Placental pericyte (primary cell): Measurements from ENCODE around the gene GRAMD1B.

DNA sequence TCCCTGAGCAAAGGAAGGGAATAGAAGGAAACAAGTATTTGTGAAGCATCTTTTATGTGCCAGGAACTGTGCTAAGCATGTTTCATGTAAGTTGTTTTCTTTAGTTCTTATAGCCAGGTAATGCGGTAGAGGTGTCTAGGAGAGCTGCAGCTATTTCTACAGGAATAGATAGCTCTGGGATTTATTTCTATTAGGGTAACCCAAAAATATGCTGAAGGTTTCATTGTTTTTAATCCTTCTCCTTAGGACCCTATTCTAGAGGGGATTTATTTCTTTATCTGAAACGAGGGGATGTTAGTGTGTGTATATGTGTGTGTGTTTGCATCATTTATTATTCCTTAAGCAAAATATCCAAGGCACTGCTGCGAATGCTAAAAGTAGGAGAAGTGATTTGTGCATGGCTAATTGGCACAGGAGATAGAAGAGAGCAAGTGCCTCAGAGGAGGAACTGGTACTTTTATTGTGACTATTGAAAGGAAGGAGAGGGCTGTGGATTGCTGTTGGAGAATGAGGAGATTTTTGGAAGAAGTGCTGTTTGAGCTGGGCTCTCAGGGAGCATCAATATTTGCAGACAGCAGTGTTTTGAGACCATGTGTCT lies 93.5 kb downstream of the SORL1 start:
- CAGE, long polyA plus RNA = no peak

GRCh38 chr11:121655331-121656209 lies 203.5 kb downstream of the SORL1 start:
- CAGE, long polyA plus RNA = no peak

- CAGE, long polyA plus RNA = no peak
These were observed 209.6 kb downstream of the SORL1 start for GRCh38 chr11:121661776-121662086.

- CAGE, long polyA plus RNA = no peak
These were observed 286.8 kb downstream of the BLID start for GRCh38 chr11:121829053-121829825.

- CAGE, long polyA plus RNA = no peak
These were observed 185.4 kb downstream of the BLID start for GRCh38 chr11:121930675-121930925.

GRCh38 chr11:122439853-122440841 lies 215.4 kb upstream of the UBASH3B start:
- CAGE, long polyA plus RNA = no peak

GRCh38 chr11:122580531-122580851 lies 75.0 kb upstream of the UBASH3B start:
- CAGE, long polyA plus RNA = no peak

DNA sequence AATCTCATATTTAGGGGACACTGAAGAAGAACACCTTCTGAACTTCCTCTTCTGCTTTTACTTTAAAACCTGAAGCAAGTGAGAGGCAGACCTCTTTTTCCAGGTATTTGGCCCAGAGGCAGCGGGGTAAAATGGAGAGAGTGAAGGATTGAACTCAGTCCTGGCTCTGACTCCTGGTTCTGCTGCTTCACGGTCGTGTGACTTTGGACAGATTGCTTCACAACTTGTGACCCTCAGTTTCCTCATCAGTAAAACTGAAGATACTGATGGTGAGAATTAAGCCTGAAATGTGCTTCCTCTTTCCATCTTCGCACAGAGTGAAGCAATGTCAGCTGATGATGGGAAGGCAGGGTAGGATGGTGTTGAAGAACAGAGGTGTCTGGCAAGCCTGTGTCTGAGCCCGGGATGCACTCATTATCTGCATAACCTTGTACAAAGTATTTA lies 58.9 kb downstream of the UBASH3B start:
- CAGE, long polyA plus RNA = no peak

DNA sequence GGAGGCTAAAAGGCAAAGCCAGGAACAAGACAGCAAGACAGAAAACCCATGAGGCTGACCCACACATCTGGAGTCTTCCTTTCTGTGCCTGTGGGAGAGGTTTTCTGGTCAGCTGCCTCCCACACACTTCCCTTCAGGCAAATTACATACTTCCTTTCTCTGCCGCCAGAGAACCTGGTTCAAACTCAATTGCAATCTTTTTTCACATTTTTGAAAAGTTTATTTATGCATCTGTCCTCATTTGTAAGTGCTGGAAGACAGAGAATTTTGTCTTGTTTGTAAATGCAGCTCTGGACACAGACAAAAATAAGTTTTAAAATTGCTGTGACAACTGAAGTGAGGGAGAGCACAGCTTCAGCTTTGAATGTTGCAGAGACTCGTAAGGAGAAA lies 29.7 kb upstream of the CRTAM start:
- CAGE, long polyA plus RNA = no peak

DNA sequence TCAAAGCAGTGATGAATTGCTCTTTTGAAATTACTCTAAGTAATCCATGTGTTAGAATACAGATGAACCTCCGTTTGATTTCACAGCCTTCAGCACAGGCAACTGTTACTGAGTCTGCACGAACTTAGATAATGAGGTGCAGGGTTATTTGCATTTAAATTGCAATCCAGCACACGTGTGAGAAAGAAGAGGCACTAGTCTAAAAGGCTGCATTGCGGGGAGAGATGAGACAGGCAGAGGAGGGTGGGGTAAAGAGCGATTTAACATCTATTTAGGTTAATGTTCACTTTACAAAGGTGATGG lies 24.9 kb upstream of the CRTAM start:
- CAGE, long polyA plus RNA = no peak

DNA sequence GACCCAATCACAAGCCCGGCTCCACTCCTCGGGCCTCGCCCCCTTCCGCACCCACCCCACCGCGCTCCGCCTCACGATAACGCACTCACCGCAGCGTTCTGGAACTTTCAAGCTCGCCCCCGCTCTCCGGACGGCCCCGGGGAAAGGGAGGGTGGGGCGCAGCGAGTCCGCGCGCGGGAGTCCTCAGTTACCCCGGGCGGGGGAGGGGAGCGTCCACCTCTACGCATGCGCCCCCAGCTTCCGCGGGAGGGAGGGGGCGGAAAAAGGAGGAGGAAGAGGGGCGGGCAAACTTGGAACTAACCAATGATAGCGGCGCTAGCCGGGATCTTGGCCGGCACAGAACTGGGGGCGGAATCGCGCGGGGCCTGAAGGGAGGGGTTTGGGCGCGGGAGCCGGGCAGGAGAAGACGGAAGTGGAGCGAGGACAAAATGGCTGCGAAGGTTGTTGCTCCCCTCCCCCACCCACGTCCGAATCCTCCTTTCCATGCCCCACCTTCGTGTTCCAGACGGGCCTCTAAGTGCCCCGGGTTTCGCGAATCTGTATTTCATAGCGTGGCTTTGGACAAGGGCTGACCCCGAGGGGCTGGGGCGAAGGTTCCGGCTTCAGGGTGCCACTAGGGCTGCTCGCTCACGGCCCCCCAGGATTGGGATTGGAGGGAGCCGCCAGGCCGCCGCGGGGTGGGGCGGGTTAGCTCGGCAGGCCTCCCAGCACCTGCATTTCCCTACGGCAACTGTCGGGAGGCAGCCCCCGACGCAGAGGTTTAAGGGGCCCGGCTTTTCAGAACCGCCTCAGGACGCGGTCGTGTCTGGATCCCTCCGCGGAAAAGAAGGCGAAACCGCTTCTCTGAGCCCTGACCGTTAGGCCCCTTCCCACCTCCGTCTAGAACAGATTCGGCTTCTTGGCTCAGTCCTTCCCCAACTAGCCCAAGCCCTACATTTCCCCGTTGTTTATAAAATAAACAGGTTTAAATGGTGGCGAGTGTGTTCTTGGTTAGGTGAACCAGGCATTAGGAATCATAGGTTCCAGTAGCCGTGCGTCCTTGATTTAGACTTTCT lies 649 bp upstream of the HSPA8 start:
- CAGE, long polyA plus RNA = no peak

DNA sequence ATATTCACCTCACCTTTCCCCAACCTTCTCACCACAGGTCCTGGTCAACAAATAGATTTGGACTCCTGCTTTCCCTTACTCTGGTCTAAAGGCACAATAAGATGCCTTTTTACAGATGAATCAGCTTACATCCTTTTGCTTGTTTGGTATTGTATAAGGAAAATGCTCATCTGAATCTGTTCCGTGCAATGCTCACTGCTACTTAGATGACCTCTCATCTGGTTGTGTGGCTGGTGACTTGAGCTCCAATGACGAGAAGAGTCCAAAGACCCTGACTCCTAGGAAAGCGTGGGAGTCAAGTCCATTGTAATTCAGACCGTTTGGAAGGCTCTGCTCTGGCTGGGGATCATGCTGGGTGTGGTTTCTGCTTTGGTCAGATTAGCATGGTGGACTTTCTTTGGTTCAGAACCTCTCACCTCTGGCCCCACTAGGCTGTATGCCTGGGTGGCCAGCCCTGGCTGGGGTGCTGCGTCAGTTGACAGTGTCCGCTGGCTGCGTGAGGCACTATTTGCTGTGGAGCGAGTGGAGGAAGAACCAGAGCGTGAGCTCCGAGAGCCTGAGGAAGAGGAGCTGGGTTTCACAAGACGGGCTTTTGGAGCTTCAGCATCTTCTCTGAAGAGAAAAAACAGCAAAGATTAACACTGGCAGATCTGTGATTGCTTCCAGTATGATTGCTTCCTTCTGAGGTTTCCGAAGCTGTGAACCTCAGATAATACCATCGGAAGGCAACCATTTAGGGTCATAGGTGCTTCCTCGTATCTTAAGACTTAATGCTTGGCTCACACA lies 11.4 kb upstream of the HSPA8 start:
- CAGE, long polyA plus RNA = no peak

GRCh38 chr11:123301656-123302345 lies 106.8 kb upstream of the CLMP start:
- CAGE, long polyA plus RNA = no peak

DNA sequence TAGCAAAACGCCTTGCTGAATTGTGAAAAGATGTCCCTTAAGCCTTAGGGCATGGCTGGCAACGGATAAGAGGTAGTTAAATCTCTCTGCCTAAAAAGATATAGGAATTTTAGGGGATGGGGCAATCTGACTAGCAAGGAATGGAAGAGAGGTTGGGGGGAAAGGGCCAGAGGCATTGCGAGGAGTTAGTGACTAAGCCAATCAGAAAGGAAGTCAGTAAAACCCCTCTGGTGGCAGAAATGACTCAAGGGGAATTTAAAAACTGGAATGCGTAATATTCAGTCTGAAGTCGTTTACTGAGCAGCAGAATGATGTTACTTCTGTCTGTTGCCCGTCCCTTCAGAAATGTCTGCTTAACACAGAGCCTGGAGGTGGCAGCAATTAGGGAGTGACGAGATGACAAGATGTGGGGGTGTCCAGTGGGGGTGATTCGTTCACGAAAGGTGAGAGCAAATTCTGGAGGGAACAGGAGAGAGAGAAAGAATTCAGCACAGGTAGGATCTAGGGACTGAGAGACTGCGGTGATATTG lies 107.7 kb upstream of the CLMP start:
- CAGE, long polyA plus RNA = no peak

DNA sequence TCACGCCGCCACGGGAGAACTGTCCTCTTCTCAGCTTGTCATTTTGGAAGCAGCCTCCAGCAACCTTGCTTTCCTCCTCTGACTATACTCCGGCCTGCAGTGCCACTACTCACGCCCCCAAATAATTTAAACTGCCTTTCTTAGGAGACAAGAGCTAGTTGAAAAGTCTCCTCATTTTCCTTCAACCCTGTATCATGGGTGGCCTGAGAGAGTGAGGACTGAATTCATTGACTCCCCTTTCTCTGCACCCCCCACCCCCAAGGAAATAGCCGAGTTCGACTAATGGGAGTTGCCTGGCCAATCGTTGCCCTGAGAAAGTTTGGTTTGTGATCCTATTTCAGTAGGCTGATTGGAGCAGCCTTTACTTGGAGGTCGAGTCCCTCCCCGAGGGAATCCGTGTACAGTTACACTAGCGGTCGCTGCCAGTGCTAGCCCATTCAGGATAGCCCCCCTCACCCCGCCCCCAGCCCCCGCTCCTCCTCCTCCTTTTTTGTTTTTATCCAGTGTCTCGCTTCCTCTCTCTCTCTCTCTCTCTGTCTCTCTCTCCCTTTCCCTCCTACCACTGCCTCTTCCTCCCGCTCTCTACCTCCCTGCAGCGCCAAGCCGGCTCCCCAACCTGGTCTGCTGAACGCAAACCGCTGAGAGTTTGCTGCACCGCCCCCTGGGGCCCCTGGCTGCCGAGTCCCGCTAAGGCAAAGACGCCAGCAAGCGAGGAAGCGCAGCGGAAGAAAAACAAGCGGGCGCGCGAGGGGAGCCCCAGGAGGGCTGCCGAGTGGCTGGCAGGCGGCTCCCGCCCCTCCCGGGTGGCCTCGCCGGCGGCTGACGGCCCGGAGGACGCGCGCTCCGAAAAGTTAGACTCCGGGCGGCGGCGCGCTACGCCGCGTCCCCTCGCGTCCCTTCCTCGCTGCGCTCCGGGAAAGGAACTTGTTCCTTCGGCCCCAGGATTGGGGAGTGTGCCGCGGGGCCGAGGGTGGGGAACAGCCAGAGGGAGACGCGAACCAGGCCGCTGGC lies at the start of gene GRAMD1B:
Gene GRAMD1B (plus strand): TSS at position 524 of the 1,011 bp plus-strand sequence.
- CAGE, long polyA plus RNA = no peak

DNA sequence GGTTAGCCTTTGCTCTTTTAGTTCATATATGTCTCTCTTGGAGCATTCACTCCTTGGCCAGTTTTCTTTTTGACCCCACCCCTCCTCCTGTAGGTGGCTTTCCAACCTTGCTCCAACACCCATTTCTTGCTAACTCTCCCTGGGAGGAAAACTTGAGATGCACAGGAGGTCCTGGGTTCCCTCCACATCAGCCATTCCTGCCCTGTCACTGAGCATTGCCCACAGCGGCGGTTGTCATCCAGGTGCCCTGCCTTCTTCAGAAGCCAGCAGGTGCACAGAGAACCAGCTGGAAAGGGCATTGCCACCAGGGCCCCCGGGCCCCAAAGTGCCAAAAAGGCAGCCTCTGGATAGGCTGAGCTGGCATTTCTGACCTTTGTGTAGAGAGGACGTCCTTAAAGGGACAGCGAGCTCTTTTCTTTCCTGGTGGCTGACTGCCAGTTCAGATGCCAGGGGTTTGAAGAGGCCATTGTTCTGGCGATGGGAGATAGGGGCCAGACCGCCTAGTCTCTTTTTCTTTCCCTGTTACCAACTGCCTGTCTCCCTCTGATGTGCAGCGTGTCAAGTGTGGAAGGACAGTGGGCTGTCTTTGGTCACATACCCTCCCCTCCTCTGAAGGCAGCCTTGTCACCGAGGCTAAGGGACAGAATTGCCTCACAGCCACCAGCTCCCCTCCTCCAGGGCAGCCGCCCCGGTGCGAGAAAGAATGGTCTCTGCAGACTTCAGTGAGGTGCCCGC lies 109.8 kb downstream of the SCN3B start:
- CAGE, long polyA plus RNA = no peak

DNA sequence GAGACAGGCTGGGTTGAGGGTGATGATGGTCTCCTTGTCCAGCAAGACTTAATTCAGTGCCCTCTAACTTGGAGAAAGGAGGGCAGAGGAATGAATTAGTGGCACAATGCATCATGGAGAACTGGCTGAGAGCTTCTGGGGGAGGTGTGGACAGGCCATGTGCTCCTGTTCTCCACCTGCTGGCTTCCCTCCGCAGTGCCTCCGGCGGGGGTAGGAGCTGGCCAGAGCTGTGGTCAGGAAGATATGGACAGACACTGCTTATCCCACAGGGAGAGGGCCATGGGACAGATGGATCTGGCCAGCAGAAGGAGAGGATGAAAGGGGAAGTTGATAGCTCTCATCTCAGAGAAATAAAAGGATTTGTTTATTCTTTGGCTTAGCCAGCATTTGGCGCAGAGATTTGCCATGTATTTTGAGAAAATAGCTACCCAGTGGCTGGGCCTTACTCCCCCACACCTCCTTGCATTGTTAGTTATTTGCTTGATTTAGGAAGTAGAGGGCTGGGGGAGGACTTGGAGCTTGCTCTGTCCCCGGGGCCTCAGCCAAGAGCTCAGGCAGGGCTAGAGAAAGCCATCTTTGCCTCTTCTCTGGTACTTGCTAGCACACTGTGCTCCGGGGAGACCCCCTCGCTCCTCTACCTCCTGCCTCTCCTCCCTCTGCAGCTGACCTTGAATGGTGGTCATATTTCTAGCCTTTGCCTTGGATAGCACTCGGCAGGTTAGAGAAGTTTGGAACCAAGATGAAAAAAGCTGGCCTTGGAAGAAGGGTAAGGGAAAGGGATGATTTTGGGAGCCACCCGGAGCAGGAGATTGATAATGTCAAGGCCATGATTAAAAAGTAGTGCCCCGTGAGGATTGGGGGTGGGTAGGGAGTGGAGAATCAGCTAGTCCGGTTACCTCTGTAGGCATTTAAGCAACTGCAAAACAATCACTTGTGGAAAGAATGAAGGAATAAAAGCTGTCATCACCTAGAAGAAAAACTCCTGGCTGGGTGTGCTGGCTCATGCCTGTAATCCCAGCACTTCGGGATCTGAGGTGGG lies 93.0 kb downstream of the SCN3B start:
- CAGE, long polyA plus RNA = no peak

DNA sequence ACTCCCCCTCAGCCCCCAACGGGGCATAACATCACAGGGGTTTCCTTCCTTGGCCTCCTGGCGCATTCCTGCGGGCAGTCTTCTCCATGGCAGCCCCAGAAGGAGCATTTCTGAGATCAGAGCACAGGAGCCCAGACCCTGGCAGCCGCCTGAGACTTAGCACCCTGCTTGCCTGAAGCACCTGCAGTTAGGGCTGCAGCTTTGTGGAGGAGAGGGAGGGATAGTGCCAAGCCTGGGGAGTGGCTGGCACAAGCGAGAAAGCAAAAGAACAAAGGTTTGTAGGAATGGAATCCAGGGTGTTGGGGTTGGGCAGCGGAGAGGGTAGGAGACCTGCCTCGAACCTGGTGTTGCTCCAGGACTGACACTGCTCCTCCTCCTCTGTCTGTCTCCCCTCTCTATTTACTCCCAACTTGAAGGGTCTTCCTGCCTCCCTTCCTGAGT lies 66.9 kb downstream of the SCN3B start:
- CAGE, long polyA plus RNA = no peak

DNA sequence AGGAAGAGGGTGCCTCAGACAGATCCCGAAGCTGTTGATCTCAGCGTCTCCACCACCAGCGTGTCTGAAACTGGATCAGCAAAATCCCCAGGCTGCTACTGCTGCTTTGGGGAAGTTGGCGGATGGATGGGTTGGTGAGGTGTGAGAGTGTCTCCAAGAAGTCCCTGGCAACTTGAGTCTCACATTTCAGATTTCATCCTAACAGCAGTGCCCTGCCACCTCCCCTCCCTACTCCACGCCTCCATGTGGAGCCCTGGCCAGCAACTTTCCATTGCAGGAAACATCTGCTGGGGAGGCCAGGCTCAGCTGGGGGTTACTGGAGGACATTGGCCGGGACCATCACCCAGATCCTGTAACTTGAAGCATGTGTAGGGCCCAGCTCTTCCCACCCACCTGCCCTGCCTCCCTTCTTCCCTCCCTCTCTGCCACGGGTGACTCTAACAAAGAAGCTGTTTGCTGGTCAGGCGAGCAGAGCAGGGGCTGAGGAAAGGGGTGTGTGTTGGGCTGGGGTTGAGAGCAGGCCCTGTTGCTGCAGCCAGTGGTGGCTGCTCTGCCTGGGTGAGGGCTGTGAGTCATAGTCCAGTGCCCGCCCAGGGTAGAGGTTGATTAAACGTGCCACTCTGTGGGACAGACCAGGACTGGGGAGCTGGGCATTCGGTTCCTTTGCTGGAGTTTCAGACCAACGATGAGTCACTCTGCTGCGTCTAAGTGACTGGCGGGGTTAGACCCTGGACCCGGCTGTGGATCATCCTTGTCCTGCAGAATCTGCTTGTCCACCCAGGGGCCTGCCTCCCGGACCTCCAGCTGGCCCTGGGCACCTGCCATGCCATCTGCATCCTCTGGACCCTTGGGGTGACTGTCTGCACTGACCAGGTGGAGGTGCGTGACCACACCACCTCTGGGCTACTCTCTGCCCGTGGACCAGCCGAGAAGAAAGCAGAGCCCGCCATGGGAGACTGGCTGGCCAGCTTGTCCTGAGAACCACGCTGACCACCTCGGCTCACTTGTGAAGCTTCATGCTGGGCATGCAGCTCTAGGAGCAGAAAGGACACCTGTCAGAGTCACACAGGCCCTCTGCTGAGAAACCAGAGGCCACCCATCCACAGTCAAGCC lies 63.9 kb downstream of the SCN3B start:
- CAGE, long polyA plus RNA = no peak

- CAGE, long polyA plus RNA = no peak
These were observed 8.8 kb downstream of the OR6M1 start for GRCh38 chr11:123797100-123797973.